Measurements from ENCODE around the gene RAPGEF5.

DNA sequence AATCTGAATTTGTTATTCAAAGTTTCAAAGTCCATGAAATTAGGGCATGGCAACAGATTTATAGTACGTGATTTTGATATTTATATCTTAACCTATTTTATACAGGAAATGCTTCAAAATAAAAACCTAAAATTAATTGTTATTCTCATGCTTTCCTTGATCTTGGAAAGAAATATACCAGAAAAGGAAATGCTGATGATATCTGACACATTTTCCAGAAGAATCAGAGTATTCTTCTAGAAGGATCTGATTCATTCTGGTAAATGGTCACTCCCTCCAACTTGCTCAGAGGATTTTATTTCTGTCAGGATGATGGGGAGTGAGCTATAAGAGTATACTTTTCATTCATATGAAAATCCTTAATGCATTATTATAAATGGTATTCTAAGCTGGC lies 71.5 kb downstream of the ITGB8 start:
- PRO-cap: unidirectional peak, plus-strand start at position 299 of the sequence

- PRO-cap: no peak
Measured at GRCh38 chr7:21169560-21170559, 258.0 kb upstream of the SP4 start.

DNA sequence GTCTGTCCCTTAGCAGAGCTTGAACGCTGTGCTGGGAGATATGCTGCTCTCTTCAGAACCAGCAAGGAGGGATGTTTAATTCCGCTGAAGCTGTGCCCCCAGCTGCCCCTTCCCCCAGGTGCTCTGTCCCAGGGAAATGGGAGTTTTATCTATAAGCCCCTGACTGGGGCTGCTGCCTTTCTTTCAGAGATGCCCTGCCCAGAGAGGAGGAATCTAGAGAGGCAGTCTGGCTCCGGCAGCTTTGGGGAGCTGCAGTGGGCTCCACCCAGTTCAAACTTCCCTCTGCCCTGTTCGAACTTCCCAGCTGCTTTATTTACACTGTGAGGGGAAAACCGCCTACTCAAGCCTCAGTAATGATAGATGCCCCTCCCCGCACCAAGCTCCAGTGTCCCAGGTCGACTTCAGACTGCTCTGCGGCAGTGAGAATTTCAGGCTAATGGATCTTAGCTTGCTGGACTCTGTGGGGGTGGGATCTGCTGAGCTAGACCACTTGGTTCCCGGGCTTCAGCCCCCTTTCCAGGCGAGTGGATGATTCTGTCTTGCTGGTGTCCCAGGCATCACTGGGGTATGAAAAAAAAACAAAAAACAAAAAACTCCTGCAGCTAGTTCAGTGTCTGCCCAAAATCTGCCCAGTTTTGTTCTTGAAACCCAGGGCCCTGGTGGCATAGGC lies 83.0 kb upstream of the SP4 start:
- PRO-cap: no peak

DNA sequence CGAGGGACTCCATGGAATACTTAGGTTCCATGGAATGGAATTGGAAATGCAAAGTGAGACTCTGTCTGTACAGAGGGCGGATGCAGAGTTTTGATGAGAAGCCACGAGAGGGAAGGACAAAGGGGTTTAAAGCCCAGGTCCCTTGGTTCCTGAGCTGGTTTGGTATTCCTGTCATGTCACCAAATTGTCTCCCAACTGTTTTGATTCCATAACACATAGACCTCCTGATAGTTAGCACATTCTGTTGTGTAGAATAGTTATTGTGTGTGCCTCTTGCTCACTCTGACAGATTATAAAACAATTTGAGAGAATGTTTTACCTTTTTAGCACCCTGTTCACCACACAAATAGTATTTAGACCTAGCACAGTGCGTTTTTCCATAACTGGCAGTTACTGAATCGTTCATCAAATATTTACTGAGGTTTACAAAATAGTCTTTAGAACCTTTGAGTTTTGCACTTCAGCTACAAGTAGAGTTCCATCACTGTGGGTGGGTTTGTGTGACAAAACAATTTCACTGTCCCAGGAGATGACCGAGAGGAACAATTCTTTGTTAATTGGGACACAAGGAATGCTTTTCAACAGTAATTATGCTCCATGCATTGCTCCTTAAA lies 62.1 kb downstream of the DNAH11 start:
- PRO-cap: no peak

GRCh38 chr7:21944485-21945027 lies 1.1 kb downstream of the CDCA7L start:
- PRO-cap: bidirectional peak, plus-strand start at chr7:21944822, minus-strand start at chr7:21944784

DNA sequence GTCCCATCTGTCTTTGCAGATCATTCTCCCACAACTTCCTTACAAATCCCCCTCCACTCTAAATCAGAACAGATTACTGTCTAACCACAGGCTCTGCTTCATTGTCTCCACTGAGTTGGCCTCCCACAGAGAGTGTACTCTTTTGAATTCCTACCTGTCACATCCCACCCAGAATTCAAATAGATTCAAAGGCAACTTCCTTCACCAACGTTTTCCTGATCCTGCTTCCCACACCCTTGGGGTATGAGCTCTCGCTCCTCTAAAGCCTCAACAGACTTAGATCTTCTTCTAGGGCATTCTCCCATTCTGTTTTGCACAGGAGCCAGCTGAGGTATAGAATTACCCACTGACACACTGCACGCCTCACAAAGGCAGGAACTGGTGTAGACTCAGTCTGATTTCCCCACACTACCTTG lies 197.8 kb upstream of the CDCA7L start:
- PRO-cap: no peak

- PRO-cap: no peak
Measured at GRCh38 chr7:22215215-22215821, 141.6 kb downstream of the RAPGEF5 start.

GRCh38 chr7:22346414-22346870 lies 10.5 kb downstream of the RAPGEF5 start:
- PRO-cap: no peak

DNA sequence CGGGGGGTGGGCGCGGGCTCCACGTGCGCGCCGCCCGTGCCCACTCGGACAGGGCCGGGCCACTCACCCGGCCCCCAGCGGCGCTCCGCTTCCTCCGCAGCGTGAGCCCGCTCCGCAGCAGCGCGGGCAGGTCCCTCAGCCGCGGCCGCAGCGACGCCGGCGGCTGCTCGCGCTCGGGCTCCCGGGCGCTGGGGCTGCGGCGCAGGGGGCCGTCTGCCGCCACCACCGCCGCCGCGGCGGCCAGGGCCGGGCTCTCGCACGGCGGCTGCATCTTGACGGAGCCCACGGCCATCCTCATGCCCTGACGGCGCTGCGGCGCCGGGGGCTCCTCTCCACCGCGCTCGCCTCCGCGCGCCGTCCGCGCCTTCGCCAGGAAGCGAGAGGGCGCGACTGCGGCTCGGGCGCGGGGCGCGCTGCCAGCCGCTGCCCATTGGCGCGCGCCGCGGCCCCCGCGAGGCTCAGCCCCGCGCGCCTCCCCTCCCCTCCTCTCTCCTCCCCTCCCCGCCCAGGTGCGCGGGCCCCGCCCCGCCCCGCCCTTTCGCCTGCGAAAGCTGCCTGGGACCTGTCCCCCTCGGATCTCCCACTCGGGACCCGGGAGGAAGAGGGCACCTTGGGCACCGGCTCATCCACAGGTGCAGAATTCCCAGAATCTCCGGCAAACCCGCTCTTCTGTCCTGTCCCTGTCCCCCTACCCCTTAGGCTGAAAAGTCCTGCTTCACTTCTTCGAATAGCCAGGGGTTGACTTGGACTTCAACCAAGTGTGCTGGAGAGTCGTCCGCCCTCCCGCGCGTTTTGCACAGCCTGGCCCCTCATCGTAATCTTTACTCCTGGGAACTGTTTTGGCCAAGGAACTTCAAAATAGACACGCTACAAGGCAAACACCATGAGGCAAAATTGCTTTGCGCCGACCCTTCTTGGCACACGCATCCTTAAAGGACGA lies at the start of gene RAPGEF5:
TSS of gene RAPGEF5 (minus strand) at position 392 of the 940 bp plus-strand sequence.
- PRO-cap: bidirectional peak, plus-strand start at position 587 of the sequence, minus-strand start at position 368 of the sequence

DNA sequence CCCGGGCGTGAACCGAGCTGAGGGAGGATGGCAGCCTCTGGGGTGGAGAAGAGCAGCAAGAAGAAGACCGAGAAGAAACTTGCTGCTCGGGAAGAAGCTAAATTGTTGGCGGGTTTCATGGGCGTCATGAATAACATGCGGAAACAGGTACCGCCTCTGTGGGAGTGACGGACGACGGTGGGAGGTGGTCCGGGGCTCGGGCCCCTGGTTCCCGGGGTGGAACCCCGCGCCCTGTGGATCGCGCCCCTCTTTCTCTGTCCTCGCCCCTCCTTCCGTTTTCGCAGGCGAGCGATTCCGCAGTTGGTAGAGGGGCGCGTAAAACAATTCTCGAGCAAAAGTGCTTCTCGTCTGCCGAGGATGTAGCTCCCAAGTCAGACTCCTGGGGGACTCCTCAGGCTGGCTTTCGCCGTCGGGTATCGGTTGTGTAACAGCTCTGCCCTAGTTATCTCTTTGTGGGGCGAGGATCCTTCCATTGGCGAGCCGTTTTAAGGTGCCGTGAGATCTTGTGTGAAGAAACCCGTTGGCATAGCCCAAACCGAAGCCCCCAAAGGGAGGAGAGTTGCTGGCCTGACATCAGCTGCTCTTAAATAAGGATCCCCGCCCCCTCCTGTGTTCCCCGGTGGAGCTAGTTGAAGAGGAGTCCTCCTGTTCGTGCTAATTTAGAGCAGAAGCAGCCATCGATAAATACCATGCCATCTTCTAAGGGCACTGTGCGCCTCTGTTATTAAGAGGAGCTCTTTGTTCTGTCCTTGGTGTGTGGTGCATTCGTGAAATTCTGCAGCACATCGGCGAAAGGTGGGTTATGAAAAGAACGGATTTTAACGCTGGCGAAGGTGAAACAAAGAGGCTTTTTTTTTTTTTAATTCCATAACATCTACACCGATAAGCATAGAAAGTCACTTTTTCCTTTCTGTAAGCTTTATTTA lies 678 bp downstream of the KLHL7 start:
- PRO-cap: no peak

GRCh38 chr7:23190614-23191637 lies 9.1 kb downstream of the NUP42 start:
- PRO-cap: no peak

GRCh38 chr7:23205626-23206881 lies 24.2 kb downstream of the NUP42 start:
- PRO-cap: no peak

- PRO-cap: no peak
Measured at GRCh38 chr7:23260359-23260873, 13.8 kb downstream of the GPNMB start.

DNA sequence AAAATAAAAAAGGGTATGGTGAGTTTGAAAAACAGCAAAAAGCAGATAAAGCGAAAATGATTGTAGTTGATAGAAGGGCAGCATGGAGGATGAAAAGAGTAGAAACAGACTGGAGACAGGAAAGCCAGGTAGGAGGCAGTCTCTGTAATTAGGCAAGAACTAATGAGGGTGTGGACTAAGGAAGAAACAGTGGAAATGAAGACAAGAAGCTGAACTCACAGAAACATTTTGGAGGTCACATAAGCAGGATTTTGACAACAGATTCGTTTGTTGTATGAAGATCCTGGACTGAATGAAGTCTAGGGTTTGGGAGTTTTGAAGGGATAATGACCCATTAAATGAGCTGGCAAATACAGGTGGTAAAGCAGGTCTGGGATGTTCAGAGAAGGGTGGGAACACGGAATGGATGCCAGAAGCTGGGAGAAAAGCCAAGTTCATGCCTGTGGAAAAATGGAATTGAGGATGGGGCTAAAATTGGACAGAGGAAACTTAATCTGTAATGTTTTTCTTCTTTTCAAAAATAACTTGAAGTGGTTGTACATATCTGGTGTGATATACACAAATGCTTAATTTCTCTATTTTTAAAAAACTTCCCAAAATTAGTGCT lies 1.2 kb upstream of the MALSU1 start:
- PRO-cap: no peak

DNA sequence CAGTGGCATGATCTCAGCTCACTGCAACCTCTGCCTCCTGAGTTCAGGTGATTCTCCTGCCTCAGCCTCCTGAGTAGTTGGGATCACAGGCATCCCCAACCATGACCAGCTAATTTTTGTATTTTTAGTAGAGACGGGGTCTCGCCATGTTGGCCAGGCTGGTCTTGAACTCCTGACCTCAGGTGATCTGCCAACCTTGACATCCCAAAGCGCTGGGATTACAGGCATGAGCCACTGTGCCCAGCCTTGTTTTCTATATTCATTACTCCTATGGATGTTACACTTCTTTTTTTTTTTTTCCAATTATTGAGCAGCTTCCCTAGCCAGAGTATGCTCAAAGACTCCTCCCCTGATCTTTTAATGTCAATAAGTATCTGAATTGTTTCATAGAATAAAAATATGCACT lies 30.4 kb upstream of the IGF2BP3 start:
- PRO-cap: no peak

DNA sequence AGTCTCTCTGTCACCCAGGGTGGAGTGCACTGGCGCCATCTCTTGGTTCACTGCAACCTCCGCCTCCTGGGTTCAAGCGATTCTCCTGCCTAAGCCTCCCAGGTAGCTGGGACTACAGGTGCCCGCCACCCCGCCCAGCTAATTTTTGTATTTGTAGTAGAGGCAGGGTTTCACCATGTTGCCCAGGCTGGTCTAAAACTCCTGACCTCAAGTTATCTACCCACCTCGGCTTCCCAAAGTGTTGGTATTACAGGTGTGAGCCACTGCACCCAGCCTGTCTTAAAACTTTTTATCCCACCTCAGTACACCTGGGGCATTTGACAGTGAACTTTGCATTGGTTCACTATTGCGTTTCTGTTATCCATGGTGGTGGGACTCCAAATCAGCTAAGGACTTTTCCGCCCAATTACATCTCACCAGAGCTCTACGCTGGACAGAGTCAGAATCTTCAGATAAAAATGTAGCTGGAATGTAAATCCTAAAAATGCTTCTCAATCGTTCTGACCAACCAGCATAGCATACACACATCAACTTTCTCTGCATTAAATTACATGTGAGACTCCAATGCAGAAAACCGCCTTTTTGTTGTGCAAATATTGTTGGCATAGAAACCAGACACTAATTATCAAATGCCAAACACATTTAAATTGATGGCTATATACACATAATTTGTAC lies 10.9 kb downstream of the TRA2A start:
- PRO-cap: no peak

DNA sequence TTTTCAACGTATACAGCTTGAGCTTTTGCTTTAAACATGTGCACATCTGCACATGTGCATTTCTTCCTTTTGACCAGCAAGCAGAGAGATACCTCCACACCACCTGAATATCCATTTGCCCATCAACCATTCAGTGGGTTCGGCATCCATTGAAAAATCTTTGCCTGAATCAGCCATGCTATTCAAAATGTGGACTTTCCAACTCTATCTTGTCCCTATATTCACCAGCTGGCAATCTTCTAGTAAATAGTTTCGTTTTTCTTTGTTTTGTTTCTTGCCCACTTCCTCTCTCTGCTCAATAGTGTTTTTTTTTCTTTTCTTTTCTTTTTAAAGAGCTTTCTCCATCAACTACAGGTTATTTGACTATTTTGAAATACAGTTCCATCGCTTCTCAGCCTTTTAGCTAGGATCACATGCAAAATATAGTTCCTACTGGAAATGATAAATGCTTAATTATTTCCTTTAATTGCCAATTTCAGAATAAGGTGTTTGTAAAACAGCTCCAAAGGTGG lies 7.8 kb upstream of the TRA2A start:
- PRO-cap: no peak

DNA sequence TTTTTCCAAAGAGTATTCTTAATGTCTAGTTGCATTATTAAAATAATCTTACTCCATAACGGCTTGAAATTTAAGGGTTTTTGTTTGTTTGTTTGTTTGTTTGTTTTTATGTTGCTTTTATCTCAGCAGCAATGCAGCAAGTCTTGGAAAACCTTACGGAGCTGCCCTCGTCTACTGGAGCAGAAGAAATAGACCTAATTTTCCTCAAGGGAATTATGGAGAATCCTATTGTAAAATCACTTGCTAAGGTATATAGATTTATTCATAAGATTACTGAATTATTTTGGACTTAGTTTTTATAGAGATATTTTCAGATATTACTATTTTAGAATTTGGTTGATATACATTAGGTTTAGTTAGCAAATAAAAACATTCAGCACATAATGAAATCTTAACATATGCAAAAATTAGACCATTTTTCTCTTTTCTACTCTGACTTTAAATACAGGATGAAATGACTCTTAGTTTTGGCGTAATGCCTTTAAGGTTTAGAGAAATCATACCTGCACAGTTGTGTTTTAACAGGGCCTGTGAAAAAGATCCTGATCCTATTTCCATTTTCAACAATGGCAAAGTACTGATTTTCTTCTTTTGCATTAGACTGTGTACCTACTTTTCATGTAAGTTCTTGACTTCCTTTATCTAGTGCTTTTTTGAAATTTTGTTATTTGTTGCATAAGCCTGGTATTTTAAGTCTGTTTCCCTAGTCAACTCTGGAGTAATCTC lies 50.4 kb downstream of the PALS2 start:
- PRO-cap: no peak

- PRO-cap: no peak
Measured at GRCh38 chr7:24786722-24787469, 29.6 kb upstream of the GSDME start.

DNA sequence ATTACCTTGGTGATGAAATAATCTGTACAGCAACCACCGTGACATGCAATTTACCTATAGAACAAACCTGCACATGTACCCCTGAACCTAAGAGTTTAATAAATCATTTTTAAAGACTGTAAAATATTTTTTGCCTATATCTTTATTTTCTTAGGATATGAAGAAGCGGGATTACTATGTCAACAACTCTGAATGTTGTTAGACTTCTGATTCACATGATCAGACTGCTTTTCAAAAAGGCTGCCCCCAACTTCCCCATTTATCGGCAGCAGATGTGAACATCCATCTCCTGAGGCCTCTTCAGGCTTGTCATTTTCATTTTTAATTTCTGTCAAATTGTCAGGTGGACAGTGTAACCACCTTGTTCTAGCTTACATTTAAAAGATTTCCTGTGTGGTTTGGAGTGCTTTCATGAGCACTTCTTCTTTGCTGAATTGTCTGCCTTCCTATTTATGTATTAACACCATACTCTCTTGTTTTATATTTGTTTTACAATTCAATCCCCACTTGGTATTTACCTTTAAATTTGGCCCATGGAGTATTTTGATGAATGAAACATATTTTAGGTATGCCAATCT lies 78.8 kb upstream of the GSDME start:
- PRO-cap: no peak

Data from trachea (tissue), 1 donor.